Colon Carcinoma Metastatic in the Lung (tissue), 2 donors: ENCODE results near the genes N6AMT1, KRTAP19-3, KRTAP22-2, KRTAP20-3 and SCAF4.

DNA sequence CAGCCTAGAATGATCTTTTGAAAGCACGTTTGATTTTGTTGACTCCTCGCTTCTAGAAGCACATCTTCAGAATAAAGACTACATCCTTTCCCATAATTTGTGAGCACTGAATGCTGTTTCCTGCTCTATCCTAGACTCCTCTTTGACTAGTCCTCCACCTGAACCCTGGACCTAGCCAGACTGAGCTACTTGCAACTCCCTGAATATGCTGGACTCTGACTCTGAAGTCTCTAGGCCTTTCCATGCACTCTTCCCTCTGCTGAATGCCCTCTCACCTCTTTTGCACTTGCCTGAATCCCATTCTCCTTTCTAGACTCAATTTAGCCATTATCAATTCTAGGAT lies 19.7 kb downstream of the N6AMT1 start:
- PRO-cap, 2 experiments: no peak in any of the 2 experiments

GRCh38 chr21:28884825-28885574 lies at the start of gene N6AMT1:
Gene N6AMT1 (minus strand): TSS chr21:28885367.
- PRO-cap, 2 experiments: peak in 2 of 2 experiments; most common plus-strand start chr21:28885128 (in 1); most common minus-strand start chr21:28885356 (in 2)

DNA sequence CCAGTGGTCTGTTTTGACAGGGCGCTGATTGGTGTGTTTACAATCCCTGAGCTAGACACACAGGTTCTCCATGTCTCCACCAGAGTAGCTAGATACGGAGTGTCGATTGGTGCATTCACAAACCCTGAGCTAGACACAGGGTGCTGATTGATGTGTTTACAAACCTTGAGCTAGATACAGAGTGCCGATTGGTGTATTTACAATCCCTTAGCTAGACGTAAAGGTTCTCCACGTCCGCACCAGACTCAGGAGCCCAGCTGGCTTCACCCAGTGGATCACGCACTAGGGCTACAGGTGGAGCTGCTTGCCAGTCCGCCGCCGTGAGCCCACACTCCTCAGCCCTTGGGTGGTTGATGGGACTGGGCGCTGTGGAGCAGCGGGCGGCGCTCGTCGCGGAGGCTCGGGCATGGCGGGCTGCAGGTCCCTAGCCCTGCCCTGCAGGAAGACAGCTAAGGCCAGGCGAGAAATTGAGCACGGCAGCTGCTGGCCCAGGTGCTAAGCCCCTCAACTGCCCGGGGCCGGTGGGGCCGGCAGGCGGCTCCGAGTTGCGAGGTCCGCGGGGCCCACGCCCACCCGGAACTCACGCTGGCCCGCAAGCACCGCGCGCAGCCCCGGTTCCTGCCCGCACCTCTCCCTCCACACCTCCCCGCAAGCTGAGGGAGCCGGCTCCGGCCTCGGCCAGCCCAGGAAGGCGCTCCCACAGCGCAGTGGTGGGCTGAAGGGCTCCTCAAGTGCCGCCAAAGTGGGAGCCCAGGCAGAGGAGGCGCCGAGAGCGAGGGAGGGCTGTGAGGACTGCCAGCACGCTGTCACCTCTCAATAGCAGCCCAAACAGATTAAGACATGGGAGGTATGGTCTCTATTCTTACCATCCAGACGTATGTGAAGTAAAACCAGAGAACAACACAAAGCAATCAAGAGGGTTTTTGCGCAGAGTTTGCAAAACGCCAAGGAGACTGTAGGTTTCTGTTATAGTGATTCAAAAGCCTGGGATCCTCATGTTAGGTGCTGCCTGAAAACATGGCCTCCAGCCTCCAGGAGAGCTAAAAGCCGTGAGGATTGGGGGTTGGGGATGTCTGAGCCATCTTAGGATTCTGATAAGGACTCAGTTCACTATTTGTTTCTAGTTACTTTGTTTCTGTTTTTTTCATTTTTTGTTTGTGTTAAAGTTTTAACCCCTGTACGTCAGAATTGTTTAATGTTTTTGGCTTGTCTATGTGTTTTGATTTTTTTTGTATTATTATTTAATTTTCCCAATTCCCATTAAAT lies 3.9 kb upstream of the CCT8 start:
- PRO-cap, 2 experiments: peak in 1 of 2 experiments; most common plus-strand start position 82 of the sequence (in 1); most common minus-strand start position 826 of the sequence (in 1)

DNA sequence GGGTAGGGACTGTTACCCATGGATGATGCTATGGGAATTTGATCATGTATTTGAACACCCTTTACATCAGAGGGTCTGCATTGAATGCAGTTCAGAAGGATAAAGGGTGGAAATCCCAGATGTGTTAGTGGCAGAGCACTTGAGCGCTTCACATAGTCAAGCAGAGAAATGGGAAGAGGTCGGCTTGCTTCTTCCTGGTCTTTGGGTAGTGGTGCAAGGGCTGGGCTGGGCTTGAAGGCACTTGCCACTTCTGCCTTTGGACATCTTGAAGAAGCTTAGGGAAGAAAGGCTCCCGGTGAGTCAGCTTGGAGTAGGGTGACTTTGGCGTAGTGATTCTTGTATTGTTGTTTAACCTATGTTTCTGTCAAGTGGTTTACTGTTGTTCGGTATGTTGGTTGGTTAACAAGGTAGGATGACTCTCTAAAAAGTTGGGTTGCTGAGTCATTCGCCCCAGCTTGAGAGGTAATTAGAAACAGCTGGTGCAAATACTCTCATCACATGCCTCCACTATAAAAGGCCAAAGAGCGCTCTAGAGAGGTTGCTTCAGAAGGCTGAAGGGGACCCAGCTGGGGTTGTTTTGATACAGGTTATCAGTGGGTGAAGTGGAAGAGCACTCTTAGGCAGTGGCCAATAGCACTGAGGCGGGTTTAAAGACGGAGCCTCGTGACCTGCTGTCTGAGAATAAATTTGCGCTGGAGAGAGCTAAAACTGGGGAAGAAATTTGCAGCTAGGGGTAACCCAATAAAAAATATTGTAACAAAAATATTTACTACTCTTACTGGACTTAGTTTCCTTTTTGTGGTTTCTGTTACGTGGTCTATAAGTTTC lies 1.4 kb downstream of the BACH1 start:
- PRO-cap, 2 experiments: peak in 1 of 2 experiments; most common plus-strand start position 593 of the sequence (in 1); most common minus-strand start position 207 of the sequence (in 1)

- PRO-cap, 2 experiments: no peak in any of the 2 experiments
Measured at GRCh38 chr21:30348175-30348572, 232 bp downstream of the KRTAP23-1 start.

DNA sequence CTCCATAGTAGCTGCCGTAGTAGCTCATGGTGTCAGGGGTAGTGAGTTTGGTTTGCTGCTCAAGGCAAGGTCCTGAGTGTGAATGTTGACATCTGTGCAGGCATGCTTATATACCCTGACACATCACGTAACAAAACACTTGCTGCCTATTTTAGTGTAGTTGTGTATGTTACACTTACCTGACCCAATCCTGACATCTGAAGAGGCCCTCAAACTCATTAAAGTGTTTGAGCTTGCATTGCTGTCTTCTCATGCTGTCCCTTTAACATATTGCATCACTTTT lies at the start of gene KRTAP19-3:
KRTAP19-3 (minus strand) TSS at position 84 of the 283 bp plus-strand sequence.
- PRO-cap, 2 experiments: no peak in any of the 2 experiments

GRCh38 chr21:30590275-30590810 lies at the start of gene KRTAP22-2:
Gene KRTAP22-2 (minus strand): TSS chr21:30590397.
- PRO-cap, 2 experiments: no peak in any of the 2 experiments

- PRO-cap, 2 experiments: no peak in any of the 2 experiments
Measured at GRCh38 chr21:30642516-30642947, at the start of gene KRTAP20-3. Gene KRTAP20-3 (plus strand): TSS chr21:30642864.

DNA sequence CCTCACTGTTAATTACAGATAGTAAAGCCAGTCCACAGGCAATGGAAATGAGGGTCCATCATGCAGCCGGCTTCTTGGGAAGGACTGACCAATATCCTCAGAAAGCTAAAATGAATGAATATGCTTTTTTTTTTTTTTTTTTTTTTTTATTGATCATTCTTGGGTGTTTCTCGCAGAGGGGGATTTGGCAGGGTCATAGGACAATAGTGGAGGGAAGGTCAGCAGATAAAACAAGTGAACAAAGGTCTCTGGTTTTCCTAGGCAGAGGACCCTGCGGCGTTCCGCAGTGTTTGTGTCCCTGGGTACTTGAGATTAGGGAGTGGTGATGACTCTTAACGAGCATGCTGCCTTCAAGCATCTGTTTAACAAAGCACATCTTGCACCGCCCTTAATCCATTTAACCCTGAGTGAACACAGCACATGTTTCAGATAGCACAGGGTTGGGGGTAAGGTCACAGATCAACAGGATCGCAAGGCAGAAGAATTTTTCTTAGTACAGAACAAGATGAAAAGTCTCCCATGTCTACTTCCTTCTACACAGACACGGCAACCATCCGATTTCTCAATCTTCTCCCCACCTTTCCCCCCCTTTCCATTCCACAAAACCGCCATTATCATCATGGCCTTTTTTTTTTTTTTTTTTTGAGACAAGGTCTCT lies 75.6 kb upstream of the SOD1 start:
- PRO-cap, 2 experiments: no peak in any of the 2 experiments

GRCh38 chr21:31670801-31671761 lies 11.6 kb downstream of the SOD1 start:
- PRO-cap, 2 experiments: no peak in any of the 2 experiments

- PRO-cap, 2 experiments: no peak in any of the 2 experiments
Measured at GRCh38 chr21:31728101-31728726, 3.7 kb downstream of the SCAF4 start.

DNA sequence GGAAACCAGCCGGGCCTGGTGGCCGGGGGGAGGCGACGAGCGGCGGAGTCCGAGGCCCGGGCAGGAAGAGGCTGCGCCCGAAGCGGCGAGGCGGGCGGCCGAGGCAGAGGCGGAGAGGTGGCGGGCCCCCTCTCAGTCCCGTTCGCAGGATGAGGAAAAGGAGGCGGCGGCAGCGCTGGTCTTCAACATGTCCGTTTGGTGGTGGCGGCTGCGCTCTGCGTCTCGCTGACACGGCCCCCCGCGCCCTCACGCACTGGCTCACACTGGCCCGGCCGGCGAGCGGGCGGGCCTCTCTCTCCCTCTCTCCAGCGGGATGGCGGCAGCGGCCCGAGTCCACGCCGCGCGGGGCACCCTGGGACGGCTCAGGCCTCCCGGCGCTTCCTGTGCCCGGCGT lies at the start of gene SCAF4:
SCAF4 (minus strand) TSS at position 354 of the 394 bp plus-strand sequence.
- PRO-cap, 2 experiments: peak in 2 of 2 experiments; most common minus-strand start position 197 of the sequence (in 1)

GRCh38 chr21:31732159-31732800 lies 362 bp upstream of the SCAF4 start:
- PRO-cap, 2 experiments: peak in 2 of 2 experiments; most common plus-strand start chr21:31732301 (in 2); most common minus-strand start chr21:31732499 (in 1)

DNA sequence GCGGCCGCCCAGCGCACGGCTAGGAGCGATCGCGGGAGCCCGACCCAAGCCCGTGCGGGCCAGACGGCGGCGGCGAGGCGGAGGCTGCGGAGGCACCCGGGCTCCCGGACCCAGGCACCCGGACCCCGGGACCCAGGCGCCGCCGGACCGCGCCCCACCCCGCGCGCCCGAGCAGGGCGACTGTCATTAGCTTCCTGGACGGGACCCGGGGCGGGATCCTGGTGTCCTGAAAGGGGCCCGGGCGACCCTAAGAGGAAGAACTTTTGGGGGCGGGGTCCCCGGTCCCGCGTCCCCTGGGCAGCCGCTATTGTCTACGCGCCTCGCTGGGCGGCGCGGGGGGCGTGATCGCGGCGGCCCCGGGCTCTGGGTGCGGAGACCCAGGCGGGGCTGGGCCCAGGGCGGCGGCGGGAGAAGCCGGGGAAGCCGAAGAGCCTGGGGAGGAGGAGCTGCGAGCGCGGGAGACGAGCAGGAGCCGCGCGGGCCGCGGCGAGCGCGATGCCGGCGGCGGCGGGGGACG lies 418 bp downstream of the HUNK start:
- PRO-cap, 2 experiments: peak in 2 of 2 experiments; most common plus-strand start position 62 of the sequence (in 2); most common minus-strand start position 169 of the sequence (in 1)

DNA sequence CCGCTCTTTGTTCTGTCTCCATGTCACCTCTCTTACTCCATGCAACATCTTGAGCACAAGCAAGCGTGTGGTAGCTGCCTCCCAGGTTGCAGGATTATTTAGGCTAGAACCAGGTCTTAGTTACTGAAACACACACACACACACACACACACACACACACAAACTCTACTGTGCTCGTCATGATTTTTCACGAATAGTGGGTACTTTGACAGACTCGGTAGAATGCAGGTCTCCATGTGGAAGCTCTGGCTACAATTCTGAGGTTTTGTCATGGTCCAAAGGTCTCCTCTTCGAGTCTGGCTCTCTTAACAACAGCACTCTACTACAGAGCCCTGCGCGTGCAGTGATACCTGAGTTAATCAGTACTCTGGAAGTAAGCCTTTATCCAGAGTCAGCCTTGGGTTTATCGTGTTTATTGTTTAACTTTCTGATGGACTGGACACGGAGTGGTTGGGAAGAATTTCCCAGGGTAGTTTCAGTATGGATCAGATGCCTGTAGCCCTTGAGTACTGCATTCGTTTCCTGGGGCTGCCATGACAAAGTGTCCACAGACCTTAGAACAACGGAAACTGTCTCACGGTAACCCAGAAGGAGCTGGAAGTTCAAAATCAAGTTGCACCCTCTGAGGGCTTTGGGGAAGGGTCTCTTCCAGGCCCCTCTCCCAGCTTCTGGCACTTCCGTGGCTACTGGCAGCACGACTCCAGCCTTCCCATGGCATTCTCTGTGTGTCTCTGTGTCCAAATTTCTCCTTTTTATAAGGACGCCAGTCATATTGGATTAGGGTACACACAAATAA lies 27.7 kb downstream of the HUNK start:
- PRO-cap, 2 experiments: peak in 1 of 2 experiments; most common plus-strand start position 472 of the sequence (in 1); most common minus-strand start position 259 of the sequence (in 1)

GRCh38 chr21:31927987-31928456 lies 55.2 kb downstream of the HUNK start:
- PRO-cap, 2 experiments: no peak in any of the 2 experiments

GRCh38 chr21:31938247-31938806 lies 65.5 kb downstream of the HUNK start:
- PRO-cap, 2 experiments: no peak in any of the 2 experiments

DNA sequence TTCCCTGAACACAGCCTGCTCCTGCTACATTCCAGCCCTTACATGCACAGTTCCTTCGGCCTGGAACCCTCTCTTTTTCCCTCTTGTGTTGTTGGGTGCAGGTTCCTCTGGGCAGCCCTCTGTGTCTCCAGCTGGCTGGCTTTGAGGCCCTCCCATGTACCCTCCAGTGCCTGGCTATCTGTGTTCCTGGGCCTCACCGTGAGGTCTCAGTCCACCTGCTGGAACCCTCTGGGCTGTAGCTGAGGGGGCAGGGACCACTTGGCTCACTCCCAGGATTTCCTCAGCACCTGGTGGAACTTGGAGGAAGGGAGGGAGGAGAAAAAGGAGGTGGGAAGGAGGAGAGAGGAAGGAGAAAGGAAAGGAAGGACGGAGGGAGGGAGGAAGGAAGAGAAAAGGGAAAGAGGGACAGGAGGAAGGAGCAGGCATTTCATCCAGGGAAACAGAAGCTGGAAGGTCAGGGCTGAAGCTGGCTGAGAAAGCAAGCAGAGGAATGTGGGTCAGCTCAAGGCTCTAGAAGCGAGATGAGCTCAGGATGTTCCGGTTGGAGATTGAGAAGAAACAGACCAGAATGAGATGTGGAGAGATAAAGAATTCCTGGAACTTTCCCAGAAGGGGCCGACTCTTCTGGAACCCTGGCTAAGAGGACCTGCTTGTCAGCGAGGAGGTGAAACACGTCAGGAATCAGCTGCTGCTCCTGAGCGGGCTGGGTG lies 75.6 kb downstream of the HUNK start:
- PRO-cap, 2 experiments: no peak in any of the 2 experiments

- PRO-cap, 2 experiments: no peak in any of the 2 experiments
Measured at GRCh38 chr21:32328703-32329058, 30.0 kb downstream of the MRAP start.

DNA sequence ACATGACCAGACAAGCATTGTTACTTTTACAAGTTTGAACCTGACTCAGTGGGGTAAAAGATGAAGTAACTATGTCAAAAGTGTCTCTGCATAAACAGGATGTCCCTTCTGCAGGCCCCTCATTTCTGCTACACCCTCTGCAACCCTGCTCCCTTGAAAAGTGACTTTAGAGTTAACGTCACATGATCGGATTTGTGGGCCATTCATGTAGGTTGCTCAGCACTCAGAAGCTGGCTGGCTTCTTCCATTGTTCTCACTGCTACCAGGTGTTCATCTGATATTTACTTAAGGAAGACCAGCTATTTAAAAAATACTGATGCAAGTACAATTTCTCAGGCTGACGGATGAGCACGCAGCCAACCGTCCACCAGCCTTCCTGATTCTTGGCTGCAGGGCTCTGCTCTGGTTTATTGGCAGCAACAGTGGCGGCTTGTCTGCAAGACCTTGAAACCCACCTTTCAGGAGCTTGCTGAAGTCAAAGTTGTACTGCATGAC lies 32.2 kb downstream of the URB1 start:
- PRO-cap, 2 experiments: peak in 1 of 2 experiments; most common plus-strand start position 327 of the sequence (in 1)